Urinary bladder (tissue), 3 donors: ENCODE measurements around the genes SLC38A7, CMTM4, NAE1, CA7 and PDP2.

- PRO-cap: no peak
- RAMPAGE, long total RNA: no peak
These were observed 17.1 kb downstream of the GINS3 start for GRCh38 chr16:58409325-58409844.

- PRO-cap: no peak
- RAMPAGE, long total RNA: no peak
These were observed 12.2 kb upstream of the NDRG4 start for GRCh38 chr16:58487655-58488137.

- PRO-cap: no peak
- RAMPAGE, long total RNA: no peak
These were observed 26.9 kb downstream of the SETD6 start for GRCh38 chr16:58542174-58542750.

DNA sequence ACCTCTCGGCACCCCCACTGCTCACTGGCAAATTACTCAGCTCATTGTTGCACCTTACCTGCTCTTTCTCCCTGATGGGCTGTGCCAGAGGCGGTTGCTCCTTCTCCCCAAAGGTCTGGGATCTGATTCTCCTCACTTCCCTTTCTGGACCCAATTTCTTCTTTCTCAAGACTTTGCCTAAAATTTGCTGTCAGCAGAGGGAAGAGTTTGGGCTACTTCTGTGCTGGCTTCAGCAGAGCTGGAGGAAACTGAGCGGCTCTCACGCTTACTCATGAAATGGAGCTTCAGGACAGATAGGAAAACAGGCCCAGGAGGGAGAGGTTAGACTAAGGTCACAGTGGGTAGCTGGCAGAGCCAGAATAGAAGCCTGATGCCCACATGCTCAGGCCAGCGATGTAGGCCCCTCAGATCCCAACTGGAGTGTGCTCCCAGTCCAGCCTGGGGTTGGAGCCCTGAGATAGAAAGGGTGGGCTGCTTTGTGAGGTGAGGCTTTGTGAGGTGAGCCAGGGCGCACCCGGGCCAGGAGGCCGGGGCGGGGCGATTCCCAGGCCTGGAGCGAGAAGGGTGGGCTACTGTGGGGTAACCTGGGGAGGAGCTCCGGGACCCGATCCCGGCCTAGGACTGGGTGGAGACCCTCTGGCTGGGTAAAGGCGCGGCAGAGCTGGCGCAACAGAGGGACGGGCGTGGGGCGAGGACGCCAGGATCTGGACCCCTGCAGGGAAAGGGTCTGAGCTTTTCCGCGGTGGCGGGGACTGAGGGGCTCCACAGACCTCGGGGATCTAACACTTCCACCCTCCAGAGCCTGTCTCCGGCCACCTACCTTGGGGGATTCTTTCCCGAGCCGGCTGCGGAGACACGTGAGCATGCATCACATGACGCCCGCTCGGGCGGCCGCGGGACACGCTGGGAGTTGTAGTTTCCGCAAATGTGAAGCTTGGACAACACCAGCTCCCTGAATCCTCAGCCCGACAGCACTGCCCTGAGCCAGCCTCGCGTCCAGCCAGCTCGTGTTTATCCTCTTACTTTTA is at the start of gene SLC38A7:
Gene SLC38A7, minus strand, starts transcription at position 874 of the 1,028 bp plus-strand sequence.
- PRO-cap: bidirectional peak, plus-strand start at position 955 of the sequence, minus-strand start at position 847 of the sequence
- RAMPAGE, long total RNA: no peak

- PRO-cap: no peak
- RAMPAGE, long total RNA: no peak
These were observed 1.4 kb downstream of the GOT2 start for GRCh38 chr16:58732701-58733215.

DNA sequence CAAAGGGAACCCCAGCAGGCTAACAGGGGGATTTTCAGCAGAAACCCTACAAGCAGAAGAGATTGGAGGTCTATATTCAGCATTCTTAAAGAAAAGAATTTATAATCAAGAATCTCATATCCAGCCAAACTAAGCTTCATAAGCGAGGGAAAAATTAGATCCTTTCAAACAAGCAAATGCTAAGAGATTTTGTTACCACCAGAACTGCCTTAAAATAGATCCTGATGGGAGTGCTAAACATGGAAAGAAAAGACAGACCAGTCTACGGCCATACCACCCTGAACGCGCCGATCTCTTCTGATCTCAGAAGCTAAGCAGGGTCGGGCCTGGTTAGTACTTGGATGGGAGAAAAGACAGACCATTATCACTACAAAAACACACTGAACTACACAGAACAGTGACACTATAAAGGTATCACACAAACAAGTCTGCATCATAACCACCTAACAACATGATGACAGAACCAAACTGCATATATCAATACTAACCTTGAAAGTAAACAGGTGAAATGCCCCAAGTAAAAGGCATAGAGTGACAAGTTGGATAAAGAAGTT is 997.1 kb upstream of the GOT2 start:
- PRO-cap: no peak
- RAMPAGE, long total RNA: no peak

DNA sequence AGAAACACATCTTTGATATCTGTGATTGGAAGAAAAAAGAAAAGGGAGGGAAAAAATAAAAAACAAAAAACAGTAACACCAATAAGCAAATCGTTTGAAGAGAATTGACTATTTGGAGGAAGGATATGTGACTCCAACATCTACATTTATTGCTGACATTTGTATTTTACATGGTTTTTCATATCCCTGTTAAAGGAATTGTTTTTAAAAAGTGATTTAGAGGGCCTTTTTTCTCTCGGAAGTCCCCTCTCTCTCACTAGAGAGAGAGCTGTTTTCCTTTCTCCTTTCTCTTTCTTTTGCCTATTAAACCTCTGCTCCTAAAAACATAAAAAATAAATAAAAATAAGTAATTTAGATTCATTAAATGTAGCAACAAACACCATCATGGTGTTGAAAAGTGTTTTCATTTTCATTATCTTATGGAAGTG is 1469.7 kb upstream of the GOT2 start:
- PRO-cap: no peak
- RAMPAGE, long total RNA: no peak

- PRO-cap: no peak
- RAMPAGE, long total RNA: no peak
These were observed 1457.1 kb downstream of the CDH11 start for GRCh38 chr16:63664800-63665096.

GRCh38 chr16:65728012-65728708 is 606.3 kb upstream of the CDH11 start:
- PRO-cap: no peak
- RAMPAGE, long total RNA: no peak

- PRO-cap: no peak
- RAMPAGE, long total RNA: no peak
These were observed 24.2 kb upstream of the BEAN1 start for GRCh38 chr16:66402703-66403567.

DNA sequence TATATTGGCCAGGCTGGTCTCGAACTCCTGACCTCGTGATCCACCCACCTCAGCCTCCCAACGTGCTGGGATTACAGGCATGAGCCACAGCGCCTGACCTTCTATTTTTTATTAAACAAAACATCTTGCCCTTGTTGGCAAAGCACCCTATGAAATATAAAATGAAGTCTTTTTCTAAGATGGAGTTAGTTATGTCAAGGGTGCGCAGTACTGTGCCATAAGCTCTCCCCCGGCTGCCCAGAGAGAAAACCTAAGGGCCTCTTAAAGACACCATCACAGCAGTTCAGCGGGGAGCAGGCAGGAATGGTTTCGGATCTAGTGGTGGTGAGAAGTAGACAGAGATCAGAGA is 1.0 kb upstream of the CMTM3 start:
- PRO-cap: no peak
- RAMPAGE, long total RNA: no peak

GRCh38 chr16:66604844-66605011 is 224 bp downstream of the CMTM3 start:
- PRO-cap: no peak
- RAMPAGE, long total RNA: no peak

DNA sequence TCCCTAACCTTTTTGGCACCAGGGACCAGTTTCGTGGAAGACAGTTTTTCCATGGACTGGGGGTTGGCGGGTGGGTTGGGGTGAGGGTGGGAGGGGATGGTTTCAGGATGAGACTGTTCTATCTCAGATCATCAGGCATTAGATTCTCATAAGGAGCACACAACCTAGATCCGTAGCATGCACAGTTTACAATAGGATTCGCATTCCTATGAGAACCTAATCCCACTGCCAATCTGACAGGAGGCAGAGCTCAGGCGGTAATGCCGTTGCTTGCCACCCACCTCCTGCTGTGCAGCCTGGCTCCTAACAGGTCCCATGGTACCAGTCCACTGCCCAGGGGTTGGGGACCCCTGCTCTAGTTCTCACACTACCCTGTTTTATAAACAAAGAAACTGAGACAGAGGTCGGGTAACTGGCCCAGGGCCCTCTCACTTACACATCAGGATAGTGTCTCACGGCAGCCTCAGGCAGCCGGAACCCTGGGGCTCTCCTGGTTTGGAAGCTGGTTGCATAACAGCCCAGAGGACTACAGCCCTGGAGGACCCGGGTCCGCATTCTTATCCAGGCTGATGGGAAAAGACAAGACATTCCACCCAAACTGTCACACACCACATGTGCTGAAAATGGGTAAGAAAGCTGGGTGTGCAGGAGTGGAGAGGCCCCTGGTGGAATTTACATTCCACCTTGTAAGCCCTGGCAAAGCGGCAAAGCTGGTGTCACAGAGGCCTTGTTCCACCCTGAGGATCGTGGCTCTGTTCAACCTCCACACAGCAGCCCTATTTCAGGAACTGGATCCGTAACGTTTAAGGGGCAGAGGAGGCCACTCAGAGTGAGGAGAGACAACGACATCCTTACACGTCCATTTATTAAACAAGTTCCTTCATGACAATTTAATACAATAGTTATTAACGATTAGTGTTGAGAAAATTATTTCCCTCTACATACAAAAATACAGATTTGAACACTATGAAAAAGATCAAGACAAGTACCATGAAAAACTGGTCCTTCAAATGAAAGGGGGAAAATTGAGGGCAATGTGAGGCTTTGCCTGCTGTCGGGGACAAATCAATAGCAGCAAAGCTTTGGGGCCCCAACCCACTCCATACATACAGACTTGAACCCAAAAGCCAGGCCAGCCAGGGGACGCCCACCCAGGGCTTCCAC is 9.8 kb downstream of the CMTM3 start:
- PRO-cap: no peak
- RAMPAGE, long total RNA: no peak

GRCh38 chr16:66619908-66620794 is 15.6 kb downstream of the CMTM3 start:
- PRO-cap: no peak
- RAMPAGE, long total RNA: no peak

- PRO-cap: unidirectional peak, minus-strand start at chr16:66660880
- RAMPAGE, long total RNA: no peak
These were observed 35.8 kb downstream of the CMTM4 start for GRCh38 chr16:66660753-66661179.

DNA sequence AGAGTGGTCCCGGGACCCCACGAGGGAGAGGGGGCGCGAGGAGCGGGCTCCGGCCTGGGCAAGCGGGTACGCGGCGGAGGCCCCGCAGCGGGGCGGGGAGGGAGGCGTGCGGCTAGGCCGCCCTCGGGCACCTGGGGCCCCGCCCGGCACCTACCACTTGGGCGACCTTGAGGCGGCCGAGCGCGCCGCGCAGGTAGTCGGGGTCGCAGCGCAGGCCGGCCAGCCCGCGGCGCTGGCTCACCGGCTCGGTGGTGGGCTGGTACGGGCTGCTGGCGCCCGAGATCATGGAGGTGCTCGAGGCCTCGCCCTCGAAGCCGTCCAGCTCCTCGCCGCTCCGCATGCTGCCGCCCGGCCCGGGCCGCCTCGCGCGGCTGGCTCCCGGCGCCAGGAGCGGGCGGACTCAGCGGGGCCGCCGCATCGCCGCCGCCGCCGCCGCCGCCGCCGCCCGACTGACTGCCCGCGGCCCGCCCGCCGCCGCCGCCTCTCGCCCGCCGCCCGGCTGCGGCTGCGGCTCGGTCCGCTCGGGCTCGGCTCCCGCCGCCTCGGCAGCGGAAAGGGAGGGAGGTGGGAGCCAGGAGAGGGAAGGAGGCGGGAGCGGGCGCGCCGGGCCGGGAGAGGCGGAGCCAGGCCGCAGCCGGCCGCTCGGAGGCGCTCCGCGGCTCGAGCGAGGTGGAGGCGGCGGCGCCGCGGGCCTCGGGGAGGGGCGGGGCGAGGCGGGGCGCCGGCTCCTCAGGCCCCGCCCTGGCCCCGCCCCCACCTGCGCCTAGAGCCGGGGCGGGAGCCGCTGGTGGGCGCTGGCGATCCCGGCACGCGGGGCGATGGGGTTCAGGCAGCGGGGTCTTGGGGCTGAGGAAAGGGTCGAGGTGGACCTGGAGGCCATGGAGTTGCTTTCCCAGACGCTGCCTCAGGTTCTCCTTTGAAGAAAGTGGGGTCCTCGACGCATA is at the start of gene CMTM4:
Gene CMTM4, minus strand, starts transcription at position 558 of the 944 bp plus-strand sequence.
- PRO-cap: bidirectional peak, plus-strand start at position 766 of the sequence, minus-strand start at position 544 of the sequence
- RAMPAGE, long total RNA: no peak

- PRO-cap: bidirectional peak, plus-strand start at chr16:66831055, minus-strand start at chr16:66830959
- RAMPAGE, long total RNA: start-site peak on the minus strand at chr16:66830912-66830965, 675 and 284 reads in 2 replicates
These were observed at the start of gene NAE1 for GRCh38 chr16:66830321-66831228. TSS of gene NAE1 (minus strand) at chr16:66830976.

DNA sequence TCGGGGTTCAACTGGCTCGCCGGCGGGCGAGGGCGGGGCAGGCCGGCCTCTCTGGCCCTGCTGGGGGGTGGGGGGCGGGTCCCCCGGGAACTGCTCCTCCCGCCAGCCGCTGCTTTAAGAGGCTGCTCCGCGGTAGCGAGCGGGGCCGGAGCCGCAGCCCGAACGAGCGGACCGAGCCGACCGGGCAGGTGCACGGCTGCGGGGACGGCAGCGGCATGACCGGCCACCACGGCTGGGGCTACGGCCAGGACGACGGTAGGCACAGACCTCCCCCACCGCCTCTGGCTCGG is at the start of gene CA7:
Gene CA7, plus strand, starts transcription at position 142 of the 290 bp plus-strand sequence.
- PRO-cap: no peak
- RAMPAGE, long total RNA: no peak

DNA sequence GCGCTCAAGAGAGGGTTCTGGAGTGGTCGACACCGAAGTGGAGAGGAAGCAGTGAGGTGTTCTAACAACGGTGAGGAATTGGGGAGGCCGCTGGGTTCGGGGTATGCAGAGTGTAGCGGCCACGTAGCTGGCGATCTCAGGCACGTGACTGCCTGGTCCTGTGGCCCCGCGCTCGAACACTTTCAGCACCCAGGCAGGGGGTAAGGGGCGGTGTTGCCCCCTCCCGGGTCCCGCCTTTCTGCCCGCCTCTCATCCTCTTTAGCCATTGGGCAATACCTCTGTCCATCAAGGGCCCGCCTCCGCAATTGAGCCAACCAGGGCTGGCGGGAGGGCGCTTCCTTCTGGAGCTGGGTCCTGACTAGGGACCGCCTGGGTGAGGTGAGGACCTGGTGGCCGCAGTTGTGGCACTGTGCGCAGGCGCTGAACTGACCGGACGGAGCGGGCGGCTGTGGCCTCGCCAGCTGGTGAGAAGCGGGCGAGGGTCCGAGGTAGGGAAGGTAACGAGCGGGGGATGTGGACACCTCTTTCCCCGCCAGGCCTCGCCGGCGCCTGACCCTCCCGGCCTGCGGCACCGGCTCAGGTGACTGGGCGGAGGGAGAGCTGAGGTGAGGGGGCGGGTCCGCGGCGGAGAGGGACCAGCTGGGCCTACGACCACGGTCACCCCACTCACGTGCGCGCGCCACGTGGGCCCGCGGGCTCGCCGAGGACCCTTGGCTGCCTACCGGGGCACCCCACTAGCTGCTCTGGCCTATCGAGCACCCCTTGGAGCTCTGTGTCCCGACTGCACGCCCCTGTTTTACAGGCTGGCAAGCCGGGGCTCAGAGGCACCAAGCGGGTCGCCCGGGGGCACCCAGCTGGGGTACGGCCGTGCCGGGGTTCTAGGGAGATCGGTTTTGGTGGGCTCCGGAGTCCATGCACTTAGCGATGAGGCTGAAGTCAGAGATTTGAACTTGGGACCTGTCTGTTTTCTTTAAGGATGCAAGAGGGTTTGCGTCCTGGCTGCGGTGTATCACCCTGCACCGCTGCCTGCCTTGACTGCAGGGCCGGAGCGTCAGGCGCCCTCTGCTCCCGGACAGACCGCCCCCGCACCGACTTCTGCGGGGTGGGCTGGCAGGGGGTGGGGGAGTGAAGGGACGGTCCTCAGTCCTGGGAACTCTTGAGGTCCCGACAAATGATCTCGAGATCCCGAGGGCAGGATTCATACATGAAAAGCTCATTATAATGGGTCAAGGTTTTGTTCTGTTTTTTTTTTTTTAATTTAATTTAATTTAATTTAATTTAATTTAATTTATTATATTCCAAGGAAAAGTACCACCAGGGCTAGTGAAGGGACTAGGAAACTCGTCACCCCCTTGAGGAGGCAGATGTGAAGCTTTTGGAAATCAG is at the start of gene PDP2:
Gene PDP2, plus strand, starts transcription at position 339 of the 1,386 bp plus-strand sequence.
- PRO-cap: bidirectional peak, plus-strand start at position 364 of the sequence, minus-strand start at position 178 of the sequence
- RAMPAGE, long total RNA: start-site peak on the plus strand centred at position 385 of the sequence, 96 bp wide, 53 and 84 reads in 2 replicates

- PRO-cap: no peak
- RAMPAGE, long total RNA: no peak
These were observed 1.5 kb downstream of the CIAO2B start for GRCh38 chr16:66932819-66933039.